Penis (tissue), 1 donor: ENCODE results near the gene FA2H.

GRCh38 chr16:72850590-72850879 lies 197.4 kb downstream of the ZFHX3 start:
- PRO-cap, result no peak

GRCh38 chr16:72850880-72851372 lies 197.0 kb downstream of the ZFHX3 start:
- PRO-cap, result bidirectional peak, plus-strand start at chr16:72851162, minus-strand start at chr16:72851025

DNA sequence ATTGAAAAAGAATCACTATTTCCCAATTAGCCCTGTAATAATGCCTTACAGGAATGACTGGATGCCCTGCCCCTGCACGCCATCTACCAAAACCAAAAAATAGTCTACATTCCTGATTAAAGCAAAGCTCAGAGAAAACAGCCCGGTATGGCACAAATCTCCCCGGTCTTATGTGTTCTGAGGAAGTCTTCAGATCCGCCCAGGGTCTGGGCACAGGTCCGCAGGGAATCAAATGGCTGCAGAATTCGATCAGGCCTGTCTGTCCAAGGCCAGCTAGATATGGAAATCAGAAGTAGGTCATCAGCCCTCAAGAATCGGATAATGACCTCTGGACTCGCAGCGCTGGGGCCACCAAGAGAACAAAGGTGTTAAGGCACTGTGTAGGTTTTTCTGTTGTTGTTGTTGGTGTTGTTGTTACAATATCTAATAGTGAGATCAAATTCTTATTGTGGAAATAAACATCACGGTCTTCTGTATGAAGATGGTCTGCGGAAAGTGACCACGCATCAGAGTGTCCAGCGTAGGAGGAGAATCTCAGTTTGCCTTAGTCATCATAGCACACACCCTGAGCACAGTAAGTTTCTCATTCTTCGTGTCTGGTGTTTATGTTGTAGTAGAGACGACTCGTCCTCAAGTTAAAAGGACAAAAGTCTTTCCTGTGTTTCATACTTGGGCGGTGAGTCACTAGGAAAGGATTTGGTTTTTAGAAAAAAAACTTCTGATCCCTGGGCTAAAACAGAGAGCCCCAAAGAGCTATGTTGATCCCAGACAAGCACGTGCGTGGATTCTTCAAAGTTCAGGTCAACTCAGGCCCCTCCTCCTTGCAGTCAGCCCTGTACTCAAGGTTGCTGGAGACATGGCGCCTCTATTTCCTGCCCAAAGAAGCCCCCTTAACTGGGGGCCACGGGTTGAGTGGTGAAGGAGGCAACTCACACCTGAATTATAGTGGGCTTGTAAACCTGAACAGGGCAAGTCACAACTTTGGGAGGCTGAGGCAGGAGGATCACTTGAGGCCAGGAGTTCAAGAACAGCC lies 170.6 kb downstream of the ZFHX3 start:
- PRO-cap, result no peak

DNA sequence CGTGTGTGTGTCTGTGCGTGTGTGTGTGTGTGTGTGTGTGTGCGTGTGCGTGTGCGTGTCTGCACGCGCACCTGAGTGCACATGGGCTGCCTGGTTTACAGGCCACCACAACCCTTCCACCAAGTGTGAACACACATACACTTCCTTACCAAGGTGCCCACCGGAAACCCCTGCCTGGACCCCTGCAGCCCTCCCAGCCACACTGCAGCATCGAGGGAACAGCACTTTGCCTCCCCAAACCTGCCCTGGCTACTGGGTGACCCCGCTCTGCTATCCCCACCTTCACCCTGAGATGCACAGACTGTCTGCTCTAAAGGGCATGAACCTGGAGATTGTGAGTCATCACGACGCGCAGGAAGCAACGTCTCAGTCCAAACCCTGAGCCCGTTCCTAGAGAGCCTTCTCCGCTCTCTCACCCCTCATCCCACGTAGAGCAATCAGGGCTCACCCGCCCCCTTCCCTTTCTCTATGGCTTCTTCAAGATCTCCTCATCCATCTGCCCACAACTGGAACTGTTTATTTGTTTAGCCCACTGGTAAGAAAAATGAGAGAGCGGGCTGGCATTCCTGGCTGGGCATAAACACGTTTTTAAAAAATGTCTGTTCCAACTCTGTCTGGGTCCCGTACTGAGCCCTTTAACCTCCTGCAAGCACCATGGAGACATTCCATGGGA lies 28.5 kb downstream of the ZFHX3 start:
- PRO-cap, result no peak

DNA sequence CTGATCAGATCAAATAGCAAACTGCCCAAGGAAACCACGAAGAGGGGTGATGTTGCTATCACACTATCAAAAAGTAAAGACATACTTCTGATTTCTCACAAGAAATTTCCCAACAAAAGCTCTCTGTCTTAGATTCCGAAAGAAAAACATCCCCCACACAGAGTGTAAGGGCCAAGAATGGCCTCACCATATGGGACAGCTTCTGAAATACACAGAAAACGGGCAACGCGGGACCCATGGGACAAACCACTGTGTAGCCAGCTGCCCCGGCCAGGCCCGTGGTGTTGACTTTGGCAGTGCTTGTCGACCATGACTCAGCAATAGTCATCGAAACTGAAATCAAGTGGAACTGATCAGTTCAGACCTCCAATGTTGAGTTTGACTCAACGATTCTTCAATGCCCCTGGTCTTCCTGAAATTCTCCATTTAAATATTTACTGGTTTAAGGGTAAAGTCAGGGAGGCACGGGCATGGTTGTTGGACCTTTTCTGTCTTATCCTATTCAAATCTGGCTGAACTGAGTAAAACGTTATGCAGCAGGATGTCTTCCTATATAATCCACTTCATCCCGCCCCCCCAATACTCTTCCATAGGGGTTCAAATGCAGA lies 27.5 kb downstream of the ZFHX3 start:
- PRO-cap, result no peak

GRCh38 chr16:73050648-73051337 lies 2.9 kb upstream of the ZFHX3 start:
- PRO-cap, result unidirectional peak, minus-strand start at chr16:73050829

DNA sequence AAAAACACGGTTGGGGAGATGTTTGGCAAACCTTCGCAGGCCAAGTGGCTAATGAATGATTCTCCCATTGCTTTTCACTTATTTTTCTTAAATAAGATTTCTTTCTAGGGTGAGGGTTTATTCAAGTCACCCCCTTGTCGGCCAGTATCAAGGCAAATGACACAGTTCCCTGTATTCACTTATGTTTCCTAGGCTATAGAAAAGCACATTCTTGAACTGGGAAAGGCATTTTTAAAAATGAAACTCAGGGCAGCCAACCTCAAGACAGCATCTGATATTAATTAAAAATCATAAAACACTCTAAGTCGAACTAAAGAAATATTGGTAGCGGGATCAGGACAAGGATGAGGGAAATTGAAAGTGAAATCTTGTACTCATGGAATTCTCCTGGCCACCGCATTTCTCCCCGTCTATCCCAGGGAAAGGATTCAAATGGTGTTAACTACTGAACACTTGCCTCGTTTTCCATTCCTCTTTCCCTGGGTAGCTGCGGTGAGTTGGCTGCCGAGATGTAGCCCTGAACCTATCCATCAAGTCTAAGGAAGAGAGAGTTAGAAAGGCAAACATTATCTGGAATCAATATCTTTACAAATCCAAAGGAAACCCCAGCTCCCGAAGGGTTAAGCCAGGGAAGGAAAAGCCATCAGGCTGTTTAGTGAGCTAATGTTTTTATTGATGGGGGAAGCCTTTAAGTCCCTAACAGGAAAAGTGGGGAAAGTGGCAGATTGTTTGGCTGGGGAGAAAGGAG lies 96.1 kb upstream of the ZFHX3 start:
- PRO-cap, result no peak

- PRO-cap, result no peak
Observed at GRCh38 chr16:73233071-73233461, 185.1 kb upstream of the ZFHX3 start.

GRCh38 chr16:74449045-74450013 lies 28.1 kb upstream of the CLEC18B start:
- PRO-cap, result no peak

DNA sequence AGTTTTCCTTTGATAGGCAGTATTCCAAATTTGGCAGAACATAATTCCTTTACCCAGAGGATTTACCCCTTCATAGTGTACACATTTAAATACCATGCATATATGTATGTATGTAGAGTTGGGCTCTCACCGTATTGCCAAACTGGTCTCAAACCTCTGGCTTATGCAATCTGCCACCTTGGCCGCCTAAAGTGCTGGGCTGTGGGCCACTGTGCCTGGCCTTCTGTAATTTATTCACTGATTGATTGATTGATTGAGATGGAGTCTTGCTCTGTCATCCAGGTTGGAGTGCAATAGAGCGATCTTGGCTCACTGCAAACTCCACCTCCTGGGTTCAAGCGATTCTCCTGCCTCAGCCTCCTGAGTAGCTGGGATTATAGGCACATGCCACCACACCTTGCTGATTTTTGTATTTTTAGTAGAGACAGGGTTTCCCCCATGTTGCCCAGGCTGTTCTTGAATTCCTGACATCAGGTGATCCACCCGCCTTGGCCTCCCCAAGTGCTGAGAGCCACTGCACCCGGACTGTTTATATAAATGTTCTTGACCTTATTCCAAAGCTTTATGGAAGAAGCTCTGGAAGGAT lies 14.9 kb downstream of the GLG1 start:
- PRO-cap, result no peak

DNA sequence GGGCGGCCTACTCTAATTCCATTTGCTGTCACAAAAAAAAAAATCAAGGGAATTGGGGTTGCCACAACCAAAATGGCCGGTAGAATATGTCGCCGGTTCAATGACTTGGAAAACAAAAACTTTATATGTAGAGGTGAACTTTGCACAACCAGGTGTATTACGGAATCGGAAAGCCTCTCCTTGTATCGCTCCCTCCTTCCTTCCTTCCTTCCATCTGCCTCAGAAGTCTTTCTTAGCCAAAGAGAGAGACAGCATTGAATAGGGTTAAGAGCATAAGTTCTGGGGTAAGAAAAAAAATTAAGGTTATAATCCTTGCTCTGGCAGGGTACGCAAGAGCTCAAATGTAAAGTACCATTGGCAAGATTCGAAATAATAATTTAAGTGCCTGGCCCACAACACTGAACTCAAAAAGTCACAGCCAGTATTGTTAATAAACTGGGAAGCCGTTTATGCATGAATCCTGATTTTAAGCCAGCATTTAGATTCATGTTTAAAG lies 469 bp upstream of the GLG1 start:
- PRO-cap, result no peak

GRCh38 chr16:74607831-74608235 lies 919 bp upstream of the GLG1 start:
- PRO-cap, result no peak

DNA sequence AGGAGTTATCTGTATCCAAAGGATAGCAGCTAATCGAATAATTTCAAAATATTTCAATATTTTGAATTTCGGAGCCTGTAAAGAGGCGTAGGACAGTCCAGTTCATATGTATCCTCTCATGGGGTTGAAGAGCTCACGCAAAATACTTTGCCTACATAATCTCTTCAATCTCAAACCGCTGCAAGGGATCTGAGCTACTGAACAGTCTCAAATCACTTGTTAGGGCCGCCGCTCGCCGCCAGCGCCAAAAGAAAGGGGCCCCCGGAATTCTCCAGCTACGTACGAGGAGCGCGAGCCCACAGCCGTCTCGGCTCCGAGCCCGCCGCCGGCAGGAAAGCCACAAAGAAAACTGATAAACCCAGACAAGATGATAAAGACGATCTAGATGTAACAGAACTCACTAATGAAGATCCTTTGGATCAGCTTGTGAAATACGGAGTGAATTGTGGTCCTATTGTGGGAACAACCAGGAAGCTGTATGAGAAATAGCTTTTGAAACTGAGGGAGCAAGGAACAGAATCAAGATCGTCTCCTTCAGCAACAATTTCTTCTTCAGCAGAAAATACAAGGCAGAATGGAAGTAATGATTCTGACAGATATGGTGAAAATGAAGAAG lies 712 bp upstream of the RFWD3 start:
- PRO-cap, result no peak

DNA sequence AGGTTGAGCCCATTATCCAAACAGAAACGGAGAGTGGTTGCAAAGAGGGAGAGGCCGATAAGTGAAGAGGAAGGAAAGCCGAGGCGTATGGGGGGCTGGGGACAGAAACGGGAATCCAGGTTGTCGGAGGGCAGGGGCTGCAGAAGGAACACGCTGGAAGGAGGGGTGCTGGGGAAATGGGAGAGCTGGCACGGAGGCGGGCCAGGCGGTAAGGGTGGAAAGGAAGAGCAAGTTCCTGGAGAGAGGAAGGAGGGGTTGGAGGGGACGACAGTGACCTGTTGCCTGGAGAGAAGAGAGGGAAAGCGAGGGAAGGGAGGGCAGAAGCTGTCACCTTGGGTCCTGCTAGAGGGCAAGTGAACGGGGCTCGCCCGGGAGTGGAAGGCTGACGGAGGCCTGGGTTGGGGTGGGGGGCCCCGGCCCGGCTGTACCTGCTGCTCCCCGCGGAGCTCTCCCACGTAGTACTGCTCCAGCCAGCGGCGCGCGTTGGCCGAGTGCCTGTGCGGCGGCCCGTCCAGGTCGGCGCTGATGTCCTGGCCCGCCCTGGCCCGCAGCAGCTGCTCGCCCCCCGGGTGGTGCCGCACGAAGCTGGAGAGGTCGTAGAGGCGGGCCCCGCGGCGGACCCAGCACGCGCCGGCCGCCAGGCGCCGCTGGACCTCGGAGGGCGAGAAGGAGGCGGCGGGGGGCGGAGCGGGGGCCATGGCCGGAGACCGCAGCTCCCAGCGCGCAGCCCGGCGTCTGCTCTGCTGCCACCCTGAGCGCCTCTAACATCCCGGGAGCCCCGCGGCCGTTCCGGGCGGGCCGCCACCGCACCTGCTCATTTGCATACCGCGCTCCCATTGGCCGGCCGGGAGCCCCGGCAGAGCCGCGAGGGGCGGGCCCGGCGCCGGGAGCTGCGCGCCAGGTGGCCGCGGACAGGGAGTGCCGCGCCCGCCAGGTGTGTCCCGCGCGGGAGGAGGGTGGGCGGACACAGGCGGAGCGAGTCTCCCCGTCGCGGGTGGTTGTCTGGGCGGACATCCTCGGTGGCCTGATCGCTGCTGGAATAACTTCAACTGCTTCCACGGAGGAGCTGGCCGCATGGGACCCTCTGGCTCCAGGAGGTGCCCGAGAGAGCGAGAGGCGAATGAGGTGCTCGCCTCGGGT lies at the start of gene FA2H:
FA2H (minus strand) TSS at position 763 of the 1,140 bp plus-strand sequence.
- PRO-cap, result bidirectional peak, plus-strand start at position 967 of the sequence, minus-strand start at position 763 of the sequence

GRCh38 chr16:74843588-74844102 lies 69.0 kb upstream of the FA2H start:
- PRO-cap, result no peak

DNA sequence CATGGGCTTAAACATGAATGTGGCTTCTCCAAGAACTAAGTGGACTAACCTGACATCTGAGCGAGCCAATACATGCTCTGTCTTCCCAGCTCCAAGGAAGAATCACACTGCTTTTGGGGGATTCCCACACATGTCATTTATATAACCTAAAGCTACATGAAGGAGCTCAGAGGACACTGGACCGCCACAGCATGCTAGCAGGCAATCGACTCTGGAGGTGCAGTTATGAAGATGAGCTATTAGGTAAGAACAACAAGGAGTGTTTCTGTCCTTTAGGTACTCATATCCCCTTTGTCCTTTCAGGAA lies 96.4 kb downstream of the WDR59 start:
- PRO-cap, result unidirectional peak, plus-strand start at position 169 of the sequence

GRCh38 chr16:74999857-75000482 lies 1.1 kb downstream of the ZNRF1 start:
- PRO-cap, result no peak

DNA sequence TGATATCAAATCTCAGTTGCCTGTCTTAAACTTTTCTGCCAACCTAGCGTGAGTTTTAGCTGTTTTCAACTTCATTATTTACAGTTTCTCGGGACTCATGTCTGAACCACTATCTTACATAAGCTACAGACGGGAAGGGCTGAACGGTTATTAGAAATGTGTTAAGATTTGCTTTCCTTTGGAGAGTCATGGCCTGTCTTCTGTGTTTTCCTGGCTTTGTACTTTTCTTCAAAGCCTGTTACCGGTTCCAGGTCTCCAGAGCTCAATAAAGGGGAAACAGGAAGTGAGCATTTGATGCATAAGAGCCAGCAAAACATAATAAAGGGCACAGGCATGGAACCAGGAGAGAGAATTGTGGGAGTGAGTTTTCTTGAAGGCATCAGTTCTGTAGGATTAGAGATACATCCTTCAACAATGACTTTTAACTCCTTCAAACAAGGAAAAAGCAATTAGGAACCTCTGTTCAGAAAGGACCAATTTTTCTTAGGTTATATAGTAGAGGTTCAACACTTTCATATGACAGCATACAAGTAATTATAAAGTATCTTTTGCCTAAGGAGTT lies 13.9 kb downstream of the ZNRF1 start:
- PRO-cap, result no peak

DNA sequence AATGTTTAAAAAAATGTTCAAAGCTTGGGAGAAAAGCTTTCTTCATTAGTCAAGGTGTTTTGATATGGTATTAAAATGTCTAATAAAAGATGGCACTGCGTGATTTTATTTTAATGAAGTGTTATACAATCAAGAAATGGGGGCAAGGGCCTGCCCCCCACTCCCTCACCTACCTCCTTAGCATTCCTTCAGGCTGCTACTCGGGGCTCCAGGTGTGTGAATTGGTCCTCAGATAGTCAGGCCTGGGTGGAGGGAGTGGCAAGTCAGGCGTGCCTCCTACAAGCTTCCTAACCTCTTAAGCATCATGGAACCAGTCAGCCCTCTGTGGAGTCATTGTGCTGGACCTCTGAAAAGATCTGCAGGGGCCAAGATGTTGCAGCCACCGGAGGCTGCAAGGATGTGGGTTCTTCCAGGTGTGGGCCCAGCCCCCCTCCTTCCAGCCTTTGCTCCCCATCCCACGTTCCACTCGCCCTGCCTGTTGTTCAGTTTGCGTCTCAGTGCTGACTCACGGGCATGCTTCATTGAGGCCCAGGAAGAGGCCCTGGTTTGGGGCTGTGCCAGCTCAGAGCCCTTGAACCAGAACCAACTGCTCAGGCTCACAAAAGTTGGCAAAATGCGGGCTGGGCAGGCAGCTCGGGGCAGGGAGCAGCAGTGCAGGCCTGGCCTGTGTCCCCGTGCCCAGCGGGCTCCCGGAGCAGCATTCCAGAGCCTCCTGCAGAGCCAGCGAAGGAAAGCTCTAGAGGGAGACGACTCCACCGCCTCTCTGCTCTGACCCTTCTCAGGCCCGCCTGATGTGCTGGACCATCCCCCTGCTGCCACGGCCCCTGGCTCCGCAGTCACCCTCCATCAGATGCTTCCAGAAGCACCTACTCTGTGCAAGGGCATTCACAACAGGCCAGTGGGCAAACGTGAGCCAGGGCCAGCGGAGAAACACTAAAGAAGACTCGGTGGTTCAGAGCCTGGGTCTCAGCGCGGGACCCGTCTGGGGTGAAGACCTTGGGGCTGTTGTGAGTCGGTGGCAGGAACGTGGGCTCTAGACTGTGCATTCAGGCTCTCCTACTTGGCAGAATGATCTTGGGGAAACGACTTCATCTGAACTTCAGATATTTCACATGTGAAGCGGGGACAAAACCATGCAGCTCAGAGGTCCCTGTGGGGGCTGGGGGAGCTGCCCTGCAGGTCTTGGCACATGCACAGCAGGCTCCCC lies 7.6 kb downstream of the LDHD start:
- PRO-cap, result no peak

GRCh38 chr16:75110462-75111941 lies 5.6 kb downstream of the LDHD start:
- PRO-cap, result no peak